Type B pancreatic cell (in vitro differentiated cells): Measurements from ENCODE around the gene TWF1.

DNA sequence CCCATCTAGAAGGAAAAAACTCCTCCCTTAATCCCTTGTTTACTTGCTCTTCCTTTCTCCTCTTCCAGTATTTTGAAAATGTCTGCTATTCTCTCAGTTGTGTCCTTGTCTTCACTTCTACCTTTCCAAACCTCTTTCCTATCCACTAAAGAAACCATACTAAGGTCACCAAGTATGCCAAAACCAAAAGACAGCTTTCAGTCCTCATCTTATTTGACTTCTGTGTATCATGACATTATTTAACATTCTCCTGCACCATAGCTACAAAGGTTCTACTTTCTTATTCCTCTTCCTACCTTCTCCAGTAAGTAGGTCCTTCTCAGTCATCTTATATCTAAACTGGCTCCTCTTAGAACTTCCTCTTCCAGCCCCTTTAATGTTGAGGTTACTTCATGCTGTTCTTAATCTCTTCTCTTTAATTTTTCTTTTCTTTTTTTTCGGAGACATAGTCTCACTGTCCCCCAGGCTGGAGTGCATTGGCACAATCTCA is 24.4 kb upstream of the GXYLT1 start:
- PRO-cap = no peak

- PRO-cap = no peak
Observed at GRCh38 chr12:42326333-42327425, 712 bp downstream of the PPHLN1 start.

DNA sequence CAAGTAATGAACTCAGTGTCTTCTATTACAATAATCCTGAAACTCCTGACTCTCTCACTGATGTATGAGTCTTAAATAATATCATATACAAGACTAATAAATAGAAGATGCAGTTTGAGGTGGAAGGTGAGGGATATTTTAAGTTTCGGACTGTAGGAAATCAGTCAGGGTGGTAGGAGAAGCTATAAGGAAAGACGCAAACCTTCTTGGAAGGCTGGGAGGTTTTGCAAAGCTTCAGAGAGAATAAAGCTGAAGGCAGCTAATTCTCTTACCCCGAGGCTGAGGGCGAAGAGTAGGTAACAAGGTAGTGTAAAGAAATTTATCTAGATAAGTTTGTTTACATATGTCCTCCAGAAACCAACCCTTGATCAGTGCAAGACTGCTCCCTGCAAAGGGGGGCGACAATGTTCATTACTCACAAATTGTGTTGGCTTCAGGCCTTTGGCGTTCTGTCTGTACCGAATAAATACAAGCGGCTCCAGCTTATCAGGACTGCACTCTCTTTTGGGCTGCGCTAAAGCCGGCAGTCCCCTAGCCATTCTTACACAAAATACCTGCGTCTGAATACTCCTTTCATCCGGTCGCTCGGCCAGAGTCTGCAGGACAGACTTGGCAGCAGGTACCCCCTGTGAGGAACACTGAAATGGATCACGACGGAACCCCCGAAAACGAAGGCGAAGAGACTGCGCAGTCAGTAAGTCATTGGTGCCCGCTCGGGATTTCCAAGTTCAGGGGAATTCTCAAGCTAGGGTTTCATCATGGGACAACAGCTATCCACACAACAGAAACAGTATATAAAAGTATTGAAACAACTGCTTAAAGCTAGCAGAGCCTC is 116.3 kb downstream of the PPHLN1 start:
- PRO-cap = no peak

DNA sequence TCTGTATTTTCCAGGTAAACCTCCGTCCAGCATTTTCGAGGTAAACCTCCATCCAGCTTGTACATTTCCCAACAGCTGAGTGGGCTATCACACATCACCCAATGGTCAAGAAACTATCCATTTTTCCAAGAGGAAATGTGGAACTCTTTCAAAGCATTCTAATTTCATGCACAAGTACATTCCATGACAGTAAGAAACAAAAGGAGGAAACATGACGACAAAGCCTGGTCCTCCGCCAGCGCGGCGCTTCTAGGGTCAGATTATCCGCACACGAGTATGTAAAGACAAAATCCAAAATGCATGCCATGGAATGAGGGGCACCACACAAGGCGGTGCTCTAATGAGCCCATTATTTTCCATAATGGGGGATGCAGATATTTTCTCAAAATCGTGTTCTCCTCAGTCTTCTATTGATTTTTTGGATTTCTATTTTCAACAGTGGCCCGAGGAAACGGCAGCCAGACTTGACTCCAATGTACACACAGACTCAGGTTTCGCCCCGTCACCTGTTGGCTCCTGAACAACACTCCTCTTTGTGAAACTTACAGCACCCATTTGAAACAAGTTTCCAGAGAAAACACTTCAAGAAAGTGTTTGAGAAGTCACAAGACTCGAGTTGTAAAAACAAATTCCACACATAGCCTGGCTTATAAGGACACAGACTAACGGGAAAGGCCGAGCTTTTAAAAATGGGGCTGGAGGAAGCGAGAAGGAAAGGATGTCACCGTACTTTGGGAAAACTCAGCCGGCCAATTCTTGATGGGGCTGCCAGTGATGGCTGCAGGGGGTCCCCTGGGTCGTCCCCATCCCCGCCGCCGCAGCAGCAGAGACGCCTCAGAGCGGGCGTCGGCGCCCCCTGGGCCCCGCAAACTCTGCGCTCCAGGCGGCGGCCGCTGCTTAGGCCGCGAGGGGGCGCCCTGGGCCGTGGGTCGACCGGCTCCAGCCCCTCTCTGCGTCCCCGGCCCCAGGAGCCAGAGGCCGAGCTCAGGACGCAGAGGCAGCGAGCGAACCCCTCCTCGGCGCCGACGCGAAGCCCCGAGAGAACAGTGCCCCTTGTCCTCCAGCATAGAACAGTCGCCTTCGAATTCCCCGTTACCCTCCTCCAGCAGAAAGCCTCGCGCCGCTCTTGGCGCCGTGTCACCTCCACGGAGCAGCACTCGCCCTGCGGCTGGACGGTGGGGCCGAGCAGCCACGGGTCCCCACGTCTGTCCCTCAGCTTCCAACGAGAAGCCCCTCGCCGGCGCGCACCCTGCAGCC is 107.1 kb downstream of the PRICKLE1 start:
- PRO-cap = no peak

DNA sequence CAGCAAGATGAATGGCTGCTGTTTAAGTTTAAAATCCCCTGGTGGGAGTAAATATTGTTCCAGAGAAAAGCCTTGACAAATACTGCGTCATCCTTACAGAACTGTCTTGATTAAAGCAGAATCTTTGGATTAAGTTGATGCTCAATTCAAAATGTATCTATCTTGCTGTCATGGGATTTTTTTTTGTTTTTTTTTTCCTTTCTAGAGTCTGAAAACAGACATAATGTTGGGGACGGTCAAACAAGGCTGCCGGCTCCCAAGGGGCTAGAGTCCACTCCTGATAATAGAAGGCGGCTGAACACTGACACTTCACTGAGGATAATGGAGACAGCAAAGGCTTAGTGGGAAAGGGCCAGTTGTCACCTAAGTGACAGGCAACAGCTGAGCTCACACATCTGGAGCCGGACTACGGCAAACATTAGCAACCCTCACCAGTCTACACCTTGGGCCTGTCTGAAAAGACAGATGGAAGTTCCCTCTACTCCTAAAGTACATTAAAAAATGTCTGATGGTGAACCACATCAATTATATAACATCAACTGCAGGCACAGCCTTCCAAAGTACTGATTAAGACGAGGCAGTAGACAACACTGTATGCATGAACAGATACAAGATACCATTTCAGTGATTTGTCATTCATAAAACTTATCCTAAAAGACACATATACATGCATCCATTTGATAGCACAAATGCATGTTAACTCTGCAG is 1.6 kb downstream of the PRICKLE1 start:
- PRO-cap = no peak

DNA sequence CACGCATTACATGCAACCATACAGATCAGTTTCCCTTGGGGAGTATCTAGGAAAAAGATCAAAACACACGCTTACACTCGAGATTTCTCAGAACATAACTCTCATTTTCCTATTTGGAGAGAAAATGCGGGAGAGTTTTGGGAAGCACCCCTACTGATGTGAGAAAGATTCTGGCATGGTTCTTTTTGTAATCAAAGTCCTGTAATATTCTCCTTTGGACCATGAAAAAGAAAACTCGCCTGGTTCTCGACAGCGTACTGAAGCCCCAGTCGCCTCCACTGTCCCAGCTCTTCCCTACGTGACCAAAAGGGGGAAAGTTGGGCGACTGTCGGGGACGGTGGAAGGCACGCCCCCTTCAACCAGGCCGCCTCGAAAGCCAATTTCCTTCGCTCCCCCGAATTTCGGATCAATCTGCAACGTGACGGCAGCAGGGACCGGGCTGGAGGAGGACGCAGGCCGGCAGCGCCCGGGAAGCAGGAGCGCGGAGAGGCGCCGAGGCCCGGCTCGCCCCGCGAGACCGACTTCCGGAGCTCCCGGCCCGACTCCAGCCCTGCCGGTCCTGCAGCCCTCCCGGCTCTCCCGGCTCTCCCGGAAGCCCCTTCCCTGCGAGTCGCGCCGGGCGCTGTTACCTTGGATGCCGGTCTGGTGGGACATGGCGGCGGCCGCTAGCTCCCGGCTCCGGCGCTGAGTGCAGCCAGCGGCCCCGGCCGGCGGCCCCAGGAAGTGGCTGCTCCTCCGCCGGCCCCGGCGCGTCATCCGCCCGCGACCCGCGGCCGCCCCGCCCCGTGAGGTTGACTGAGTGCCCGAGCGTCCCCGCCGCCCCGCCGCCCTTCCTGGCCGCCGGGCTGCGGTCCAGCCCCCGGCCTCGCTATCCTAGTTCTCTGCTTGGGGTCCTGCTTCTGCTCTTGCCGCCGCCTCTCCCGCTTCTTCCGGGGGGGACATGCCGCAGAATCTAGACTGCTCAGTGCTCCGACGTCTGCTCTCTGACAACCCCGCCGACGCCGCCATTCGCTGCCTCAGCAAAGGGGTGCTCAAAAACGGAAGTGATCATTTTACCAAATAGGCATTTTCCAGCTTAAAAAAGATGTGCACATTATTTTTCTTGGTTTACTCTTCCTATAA is at the start of gene TWF1:
TSS of gene TWF1 (minus strand) at position 726 of the 1,122 bp plus-strand sequence.
- PRO-cap = bidirectional peak, plus-strand start at position 409 of the sequence, minus-strand start at position 291 of the sequence; bidirectional peak, plus-strand start at position 794 of the sequence, minus-strand start at position 725 of the sequence

- PRO-cap = no peak
Observed at GRCh38 chr12:45273666-45274313, 57.9 kb downstream of the ANO6 start.

DNA sequence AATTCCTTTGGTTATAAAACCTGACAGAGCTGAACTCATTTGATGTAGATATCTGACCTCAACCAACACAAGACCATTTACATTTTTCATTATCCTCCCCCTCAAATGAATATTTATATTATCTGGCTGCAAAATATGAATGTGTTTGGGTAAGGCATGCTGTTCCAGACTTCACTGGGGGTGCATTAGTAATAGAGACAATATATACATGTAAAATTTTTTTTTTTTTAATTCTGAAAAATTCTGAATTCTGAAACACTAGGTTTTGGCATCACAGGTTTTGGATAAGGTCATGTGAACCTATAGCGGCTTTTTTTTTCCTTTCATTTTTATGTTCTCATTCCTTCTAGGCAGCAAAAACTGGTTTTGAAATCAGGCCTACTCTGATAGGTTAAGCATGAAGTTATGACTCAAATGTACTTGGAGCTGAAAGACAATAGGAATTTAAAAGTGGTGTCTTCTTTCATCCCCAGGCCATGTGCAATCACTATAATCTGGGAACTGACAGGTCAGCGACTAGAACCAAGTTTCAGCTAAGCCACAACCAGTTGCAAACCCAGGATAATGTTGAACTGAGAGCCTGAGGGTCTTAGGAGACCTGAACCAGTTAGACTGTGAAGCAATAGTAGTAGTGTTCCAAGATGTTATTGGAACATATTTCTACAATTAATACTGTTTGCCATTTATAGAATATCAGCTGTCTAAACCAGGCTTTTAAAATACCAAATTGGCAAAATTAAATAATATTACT is 74.2 kb downstream of the ANO6 start:
- PRO-cap = no peak

- PRO-cap = no peak
Observed at GRCh38 chr12:45433249-45434515, 217.8 kb downstream of the ANO6 start.

GRCh38 chr12:45732170-45732630 is 2.7 kb downstream of the ARID2 start:
- PRO-cap = no peak

DNA sequence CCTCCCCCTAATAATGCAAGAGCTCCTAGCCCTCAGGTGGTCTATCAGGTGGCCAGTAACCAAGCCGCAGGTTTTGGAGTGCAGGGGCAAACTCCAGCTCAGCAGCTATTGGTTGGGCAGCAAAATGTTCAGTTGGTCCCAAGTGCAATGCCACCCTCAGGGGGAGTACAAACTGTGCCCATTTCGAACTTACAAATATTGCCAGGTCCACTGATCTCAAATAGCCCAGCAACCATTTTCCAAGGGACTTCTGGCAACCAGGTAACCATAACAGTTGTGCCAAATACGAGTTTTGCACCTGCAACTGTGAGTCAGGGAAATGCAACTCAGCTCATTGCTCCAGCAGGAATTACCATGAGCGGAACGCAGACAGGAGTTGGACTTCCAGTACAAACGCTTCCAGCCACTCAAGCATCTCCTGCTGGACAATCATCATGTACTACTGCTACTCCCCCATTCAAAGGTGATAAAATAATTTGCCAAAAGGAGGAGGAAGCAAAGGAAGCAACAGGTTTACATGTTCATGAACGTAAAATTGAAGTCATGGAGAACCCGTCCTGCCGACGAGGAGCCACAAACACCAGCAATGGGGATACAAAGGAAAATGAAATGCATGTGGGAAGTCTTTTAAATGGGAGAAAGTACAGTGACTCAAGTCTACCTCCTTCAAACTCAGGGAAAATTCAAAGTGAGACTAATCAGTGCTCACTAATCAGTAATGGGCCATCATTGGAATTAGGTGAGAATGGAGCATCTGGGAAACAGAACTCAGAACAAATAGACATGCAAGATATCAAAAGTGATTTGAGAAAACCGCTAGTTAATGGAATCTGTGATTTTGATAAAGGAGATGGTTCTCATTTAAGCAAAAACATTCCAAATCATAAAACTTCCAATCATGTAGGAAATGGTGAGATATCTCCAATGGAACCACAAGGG is 122.1 kb downstream of the ARID2 start:
- PRO-cap = no peak

DNA sequence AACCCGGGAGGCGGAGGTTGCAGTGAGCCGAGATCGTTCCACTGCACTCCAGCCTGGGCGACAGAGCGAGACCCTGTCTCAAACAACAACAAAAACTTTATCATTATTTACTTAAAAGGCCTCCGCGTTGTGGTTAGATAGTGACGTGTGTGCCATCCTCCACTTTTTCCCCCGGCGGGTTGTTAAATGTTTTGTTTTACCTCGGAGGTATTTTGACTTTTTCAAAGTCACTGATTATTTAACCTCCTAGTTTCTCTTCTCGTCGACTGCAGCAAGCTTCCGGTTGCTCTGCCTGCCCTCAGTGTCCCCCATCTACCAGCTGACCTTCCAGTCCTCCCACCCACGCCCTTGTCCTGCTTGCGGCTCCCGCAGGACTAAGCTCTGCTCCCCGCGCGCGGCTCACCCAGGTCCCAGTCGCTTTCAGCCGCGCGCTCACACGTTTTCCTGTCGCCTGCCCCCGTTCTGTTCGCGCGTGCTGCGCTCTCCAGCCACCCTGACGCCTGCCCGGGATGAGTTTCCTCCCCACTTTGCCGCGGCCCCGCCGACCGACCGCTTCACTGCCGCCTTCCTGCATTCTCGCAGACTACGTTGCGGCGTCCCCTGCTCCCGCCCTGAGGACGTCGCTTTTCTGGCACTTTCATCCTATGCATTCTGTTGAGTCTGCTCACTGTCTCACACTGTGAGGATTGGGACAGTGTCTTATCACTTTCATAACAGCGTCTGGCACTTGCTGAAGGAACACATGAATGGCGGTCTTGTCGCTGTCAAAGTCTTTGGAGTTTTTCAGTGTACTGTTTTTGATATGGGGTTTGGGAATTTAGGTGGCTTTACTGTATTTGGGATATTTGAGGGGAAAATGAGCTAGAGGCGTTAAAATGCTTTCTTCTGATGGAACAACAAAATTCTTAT is 1.4 kb upstream of the SCAF11 start:
- PRO-cap = bidirectional peak, plus-strand start at position 525 of the sequence, minus-strand start at position 578 of the sequence; bidirectional peak, plus-strand start at position 711 of the sequence, minus-strand start at position 662 of the sequence

DNA sequence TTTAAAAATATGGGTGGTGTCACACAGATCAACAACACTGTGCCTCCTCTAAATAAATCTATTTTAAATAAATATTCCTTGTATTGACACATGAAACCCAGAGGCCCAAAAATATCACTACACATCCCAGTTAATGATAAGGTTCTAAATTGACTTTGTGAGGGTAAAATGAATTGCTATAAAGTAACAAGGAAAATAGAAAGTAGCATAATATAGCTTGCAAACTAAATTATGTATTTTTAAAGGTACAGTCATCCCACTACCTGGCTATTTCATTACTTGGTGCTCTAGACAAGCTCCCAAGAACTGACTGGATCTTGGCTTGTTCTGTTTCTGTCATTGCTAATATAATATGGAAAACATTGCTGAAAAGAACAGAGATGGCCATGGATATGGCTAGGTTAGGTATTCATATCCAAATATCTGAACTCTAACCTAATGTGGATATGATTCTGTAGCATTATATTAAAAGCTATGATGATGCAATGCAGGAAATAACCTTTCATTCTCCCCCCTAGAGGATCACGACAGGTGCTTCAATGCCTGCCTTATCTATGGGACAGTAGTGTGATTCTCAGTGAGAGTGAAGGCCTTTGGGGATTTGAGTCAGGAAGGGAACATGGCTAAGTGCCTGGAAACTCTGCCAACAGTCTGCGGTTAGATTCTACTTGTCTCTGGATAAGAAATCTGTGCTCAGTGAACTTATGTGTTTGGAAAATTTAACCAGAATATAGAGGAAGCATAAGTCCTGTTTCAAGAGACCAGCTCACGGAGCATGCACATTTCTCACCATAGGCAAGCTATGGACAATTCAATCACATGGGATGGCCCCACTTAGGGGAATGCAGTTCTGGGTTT is 82.0 kb downstream of the SLC38A1 start:
- PRO-cap = no peak

DNA sequence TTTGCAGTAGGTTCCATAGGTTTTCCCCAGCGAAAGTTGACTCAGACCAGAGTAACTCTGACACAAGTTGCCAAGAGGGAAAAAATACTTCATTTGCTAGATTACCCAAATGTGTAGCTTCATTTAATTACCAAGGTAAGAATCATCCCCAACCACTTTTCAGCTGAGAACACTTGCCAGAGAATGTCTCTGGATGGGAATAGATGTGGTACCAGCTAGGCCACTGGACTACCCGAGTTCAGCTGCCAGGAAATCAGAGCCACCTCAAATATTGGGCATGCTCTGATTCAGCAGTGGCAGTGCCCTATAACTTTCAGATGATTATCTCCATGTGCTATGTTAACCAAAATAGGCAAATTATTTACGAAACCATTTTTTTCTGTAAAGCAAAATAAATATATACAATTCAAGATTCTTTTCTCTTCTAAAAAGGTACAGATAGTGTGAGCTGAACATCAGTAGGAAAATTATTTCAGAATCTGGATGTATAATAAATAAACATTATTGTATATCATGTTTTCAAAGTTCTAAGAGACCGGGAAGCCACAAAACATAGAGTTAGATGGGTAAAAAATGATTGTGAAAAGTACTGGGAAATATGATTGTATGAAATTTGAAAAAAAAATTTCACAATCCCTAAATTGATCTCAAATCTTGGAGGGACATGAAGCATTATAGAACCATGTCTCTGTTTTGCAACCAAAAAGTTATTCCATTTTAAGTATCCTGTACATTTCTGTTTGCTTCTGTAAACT is 80.5 kb downstream of the SLC38A1 start:
- PRO-cap = no peak

- PRO-cap = no peak
Observed at GRCh38 chr12:46219436-46220764, 48.9 kb downstream of the SLC38A1 start.

GRCh38 chr12:46264610-46265264 is 4.1 kb downstream of the SLC38A1 start:
- PRO-cap = no peak

DNA sequence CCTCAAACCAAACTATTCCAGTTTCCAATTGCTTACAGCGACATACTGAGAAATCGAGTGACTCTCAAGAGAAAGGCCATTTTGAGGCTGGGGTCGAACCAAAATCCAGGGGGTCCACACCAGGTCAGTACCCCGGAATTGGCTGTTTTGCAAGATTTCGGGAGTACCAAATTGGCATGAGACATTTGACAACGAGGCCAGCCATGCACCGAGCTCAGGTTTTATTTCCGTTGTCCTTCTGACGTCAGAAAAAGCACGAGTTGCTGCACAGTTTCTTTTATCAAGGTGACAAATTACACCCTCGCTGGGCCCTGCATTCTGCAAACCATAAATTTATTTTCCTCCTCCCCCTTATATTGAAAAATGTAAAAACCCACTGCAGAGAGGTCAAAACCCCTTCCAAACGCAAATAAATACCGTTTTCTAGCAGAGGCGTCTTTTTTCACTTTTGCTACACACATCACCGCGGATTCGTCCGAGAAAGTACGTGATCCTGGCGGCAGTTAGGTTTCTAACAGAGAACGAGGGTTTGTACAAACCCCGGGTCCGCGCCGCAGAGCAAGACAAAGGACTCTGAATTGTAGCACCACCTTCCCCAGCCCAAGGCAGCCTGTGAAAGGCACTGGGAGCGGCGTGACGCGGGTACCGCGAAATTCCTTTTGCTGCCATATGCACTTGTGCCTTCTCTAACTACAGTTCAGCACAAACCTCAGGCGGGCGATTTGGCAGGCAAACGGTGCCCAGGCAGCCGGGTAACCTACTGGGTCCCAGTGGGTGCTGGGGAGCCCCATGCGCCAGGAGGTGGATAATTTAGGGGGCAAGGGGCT is 1.8 kb downstream of the SLC38A1 start:
- PRO-cap = bidirectional peak, plus-strand start at position 703 of the sequence, minus-strand start at position 516 of the sequence

DNA sequence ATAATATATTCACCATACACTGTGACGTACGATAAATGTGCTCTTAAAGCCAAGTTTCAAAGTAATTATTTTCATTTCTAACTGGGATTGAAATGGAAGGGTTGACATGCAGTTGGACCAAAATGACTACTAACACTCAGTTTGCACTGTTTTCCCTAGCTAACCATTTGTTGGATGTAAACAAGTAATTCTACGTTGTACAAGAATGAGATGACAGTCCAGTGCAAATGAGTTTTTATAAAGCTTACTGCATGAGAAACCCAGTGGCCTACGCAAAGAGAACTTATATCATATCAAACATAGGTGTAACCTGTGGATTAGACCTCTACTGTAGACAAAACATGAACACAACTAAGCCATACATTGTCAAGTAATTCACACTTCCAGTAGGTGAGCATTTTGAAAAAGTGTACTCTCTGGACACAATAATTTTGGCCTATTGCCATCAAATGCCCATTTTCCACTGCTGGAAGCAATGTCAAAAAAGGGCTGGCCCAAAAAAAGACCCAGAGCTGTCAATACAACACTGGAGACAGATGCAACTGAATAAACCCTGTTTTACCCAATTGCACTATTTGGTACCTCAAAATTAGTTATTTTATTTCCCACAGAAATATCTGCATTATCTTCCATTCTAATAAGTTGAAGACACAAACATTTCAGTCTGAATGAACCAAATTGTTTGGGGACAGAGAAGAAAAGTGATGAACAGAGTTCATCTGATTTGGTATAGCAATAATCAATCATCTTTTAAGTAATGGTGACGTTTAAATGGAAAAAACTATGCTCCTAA is 12.7 kb downstream of the SLC38A2 start:
- PRO-cap = no peak

- PRO-cap = no peak
Observed at GRCh38 chr12:46361722-46362122, 10.9 kb downstream of the SLC38A2 start.

GRCh38 chr12:46366770-46367258 is 5.8 kb downstream of the SLC38A2 start:
- PRO-cap = no peak